Mucosa of descending colon (tissue), 1 donor: ENCODE measurements around a stretch of chr10.

- PRO-cap, result no peak
Measured at GRCh38 chr10:60572290-60573231, 182.9 kb upstream of the ANK3 start.

DNA sequence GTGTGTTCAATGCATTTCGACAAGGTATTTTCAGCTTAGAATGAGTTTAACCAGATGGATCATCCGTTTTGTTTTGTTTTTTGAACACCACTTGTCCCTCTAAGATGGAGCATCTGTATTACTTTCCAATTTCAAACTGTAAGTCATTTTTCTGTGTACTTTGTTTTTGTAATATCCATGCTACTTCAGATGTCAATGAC lies 9.0 kb downstream of the CDK1 start:
- PRO-cap, result unidirectional peak, minus-strand start at position 105 of the sequence

GRCh38 chr10:61135218-61136016 lies 191.4 kb upstream of the RHOBTB1 start:
- PRO-cap, result no peak

- PRO-cap, result no peak
Measured at GRCh38 chr10:62049529-62049808, 148.0 kb downstream of the ARID5B start.

DNA sequence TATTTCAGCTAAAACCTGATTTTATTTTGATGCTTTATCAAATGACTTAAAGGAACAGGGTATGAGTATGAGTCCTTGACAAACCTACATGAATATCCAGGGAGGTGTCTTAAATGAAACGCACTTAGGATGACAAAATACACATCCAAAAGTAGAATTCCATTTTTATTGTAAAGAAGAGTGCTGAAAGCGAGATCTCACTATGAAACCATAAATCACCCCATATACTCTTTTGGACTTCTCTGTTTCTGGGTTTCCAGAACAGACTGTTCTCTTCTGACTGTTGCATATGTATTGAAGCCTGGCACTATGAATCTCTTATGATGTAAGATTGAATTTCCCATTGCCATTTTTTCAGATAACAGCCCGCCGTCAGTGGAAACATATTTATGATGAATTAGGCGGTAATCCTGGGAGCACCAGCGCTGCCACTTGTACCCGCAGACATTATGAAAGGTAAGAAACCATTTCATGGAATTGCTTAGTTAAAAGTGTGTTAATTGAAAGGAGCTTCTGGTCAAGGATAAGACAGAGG lies 167.9 kb downstream of the ARID5B start:
- PRO-cap, result no peak

DNA sequence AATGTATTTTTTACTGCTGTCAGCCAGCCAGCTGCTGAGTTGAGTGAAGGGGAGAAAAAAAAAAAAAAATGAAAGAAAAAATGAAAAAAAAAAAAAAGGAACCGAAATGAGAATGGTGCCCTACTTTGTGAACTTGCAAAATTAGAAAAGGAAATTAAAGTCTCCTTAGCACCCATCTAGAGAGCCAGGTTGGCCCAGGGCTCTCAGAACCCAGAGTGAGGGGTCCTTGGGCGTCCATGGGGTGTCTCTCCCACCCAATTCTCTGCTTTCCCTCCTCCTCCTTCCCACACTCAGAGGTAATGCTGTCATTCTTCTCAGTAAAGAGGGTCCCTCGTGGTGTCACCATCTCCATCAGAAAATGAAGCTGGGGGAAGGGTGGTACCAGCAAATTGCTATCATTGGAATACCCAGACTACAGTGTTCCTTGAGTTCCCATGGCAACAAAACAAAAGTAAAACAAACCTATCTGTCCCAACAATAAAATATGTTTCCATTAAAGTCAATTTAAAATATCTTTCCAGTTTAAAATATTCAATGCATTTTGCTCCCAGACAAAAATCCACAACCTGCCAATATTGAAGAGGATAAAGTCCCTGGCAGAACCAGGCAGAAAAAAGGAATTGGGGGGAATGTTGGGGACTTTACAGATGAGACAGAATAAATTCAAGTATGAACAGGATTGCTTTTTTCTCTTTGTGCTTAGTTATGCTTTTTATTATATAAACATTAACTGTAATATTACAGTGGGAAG lies 181.9 kb downstream of the ARID5B start:
- PRO-cap, result no peak

DNA sequence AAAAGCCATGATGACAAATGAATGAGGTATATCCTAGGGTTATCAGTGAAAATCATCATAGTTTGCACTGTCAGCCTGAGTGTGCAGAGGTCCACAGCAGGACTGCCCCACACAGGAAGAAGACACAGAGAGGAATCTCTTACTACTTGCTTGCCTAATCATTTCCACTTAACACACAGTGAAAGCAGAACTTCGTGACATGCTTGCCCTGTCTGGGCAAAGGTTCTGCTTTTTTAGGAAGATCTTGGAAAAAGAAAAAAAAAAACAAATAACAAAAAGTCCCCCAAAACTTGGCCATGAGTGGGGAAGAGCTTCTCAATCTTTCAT lies 183.9 kb upstream of the ADO start:
- PRO-cap, result unidirectional peak, minus-strand start at position 104 of the sequence

GRCh38 chr10:62760156-62760828 lies 44.2 kb upstream of the ADO start:
- PRO-cap, result no peak

DNA sequence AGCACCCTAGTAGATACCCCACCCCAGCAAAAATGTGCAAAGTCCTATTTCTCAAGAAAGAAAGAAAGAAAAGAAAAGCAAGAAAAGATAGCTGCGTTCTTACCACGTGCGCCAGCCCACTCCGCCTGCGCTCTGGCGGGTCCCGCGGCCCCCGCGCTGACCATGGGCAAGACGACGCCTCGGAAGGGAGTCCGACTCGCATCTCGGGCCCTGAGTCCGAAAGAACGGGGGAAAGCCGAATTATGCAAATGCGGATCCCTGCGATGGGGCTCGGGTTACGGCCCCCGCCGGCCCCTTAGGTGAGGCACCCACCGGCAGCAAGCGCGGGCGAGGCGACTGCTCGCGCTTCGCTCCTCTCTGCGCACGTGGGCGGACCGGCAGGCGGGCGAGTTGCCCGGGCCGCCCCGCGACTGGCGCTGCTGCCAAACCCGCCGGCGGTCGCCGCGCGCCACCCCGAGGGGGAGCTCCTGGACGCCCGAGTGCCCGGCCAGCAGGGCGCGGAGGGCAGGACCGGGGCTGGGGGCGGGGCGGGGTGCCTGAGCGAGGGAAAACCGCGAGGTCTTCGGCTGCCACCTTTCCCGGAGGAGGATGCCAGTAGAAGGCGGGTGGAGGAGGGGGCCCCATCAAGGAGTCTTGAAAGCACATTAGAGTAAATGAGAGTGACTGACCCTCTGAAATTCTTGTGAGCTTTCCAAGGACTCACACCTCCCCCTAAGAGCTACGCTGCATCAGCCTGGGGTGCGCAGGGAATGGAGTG lies 2.5 kb upstream of the EGR2 start:
- PRO-cap, result no peak

GRCh38 chr10:63214637-63216070 lies 82.0 kb downstream of the NRBF2 start:
- PRO-cap, result no peak

GRCh38 chr10:63268531-63269632 lies 135.8 kb downstream of the NRBF2 start:
- PRO-cap, result bidirectional peak, plus-strand start at chr10:63268933, minus-strand start at chr10:63268929; bidirectional peak, plus-strand start at chr10:63269388, minus-strand start at chr10:63269243

DNA sequence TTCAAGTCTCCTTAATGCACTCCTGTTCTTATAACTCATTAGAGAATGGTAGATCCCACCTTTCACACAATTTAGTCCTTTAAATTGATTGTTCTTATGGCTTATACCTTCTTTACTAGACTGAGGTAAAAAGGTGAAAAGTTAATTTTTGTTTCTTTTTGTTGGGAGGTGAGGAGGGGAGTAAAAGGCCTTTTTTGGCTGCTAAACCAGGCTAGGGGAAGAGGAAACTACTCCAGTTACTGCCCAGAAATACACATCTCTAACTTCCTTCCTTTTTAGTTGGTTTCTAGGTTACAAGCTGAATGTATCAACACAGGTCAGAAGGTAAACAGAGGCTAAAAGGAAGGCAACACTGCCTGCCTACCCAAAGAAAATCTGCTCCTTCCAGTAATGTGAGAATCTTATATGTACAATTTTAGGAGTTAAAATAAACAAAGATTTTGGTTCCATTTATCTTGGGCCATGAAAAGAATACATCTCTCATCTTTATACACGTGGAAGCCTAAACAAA lies 140.4 kb downstream of the NRBF2 start:
- PRO-cap, result no peak

DNA sequence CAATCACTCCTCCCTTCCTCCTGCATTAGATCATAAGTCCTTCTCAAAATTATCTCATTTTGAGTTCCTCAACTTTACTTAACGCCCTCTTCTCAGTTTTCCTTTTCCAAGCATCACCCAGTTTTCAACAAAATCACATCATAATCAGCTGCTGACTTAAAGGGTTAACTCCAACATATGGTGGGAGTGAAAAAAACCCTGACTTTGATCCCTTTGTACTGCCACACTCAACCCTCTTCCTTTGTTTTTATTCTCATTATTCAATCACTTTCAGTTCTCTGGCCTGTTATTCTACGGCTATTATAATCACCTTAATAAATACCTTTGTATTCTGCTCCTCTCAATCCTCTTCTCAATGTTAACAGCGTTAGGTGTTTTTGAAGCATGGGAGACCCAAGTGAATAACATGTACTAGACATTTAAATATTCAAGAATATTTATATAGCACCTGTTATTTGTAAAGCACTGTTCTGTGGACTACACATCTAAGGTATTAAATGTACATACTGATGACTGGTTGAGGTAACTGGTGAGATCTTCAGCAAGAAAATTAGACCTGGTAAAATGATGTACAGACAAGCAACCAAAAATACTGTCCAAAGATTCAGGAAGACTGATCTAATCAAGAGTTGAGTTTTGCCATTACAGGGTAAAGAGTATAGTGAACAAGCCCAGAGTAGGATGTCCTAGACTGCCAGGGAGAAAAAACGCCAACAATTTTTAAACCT lies 24.1 kb downstream of the JMJD1C start:
- PRO-cap, result no peak

GRCh38 chr10:63442413-63443312 lies 23.1 kb downstream of the JMJD1C start:
- PRO-cap, result no peak

DNA sequence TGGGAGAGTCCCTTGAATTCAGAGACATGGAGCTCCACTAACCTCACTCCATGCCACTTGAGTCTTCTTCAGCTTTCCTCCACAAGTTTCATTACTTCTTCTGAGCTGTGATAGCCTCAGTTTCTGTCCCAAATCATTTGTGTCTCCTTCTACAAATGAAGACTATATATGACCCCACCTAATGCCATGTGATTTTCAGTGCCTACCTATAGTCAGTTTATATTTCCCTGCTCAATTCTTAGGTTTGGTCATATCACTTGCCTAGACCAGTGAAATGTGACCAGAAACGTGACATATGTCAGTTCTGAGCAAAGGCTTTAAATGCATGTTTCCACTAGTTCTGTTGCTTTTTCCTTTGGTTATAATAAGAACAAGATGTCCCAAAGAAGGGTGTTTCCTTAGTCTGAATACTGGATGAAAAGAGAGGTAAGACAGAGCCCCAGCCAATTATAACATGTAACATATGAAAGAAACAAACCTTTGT lies 24.6 kb upstream of the REEP3 start:
- PRO-cap, result no peak

DNA sequence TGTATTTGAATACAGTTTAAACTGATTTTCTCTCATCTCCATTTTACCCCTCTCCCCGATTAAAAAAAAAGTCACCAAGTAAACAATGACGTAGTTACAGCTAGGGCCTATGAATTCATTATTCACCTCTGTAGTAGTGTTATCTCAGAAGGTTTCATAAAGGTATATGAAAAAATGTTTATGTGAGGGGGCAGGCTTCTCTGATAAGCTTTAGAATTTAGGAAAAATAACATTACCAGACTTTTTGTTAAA lies 1.1 kb downstream of the REEP3 start:
- PRO-cap, result unidirectional peak, minus-strand start at position 61 of the sequence

DNA sequence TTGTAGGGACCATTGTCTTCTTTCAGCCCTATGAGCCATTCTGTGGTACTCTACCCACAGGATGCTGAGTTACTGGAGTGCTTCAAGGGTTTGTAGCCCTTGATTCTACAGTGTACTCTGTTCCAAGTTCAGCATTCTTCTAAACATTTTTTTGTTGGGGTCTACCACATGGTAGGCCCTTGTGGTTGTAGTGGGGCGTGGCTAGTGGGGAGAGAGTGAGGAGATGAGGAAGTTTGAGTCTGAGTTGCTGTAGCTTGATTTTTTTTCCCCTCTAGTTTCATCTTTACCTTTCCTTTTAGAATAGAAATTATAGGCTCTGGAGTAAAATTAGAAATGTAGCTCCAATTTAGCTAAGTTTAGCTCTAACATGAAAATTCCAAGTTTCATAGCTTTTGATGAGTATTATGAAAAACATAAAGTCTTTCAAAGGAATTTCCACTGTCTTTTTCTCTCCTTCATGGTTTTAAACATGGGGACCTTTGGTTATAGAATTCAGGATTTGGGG lies 33.6 kb downstream of the REEP3 start:
- PRO-cap, result no peak

DNA sequence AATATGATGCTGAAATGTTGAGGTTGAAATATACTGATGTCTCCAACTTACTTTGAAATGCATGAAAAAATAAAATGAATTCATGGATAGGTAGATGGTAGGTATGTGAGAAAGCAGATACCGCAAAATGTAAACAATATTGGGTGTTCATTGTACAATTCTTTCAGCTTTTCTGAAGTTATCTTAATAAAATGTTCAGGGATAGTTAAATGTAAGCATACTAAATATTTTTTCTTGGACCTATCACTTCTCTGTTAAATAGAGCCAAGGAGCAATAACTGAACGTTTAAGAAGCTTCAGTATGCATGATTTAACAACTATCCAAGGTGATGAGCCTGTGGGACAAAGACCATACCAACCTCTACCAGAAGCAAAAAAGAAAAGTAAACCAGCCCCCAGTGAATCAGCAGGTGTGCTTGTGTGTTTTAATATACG lies 88.7 kb downstream of the REEP3 start:
- PRO-cap, result no peak

DNA sequence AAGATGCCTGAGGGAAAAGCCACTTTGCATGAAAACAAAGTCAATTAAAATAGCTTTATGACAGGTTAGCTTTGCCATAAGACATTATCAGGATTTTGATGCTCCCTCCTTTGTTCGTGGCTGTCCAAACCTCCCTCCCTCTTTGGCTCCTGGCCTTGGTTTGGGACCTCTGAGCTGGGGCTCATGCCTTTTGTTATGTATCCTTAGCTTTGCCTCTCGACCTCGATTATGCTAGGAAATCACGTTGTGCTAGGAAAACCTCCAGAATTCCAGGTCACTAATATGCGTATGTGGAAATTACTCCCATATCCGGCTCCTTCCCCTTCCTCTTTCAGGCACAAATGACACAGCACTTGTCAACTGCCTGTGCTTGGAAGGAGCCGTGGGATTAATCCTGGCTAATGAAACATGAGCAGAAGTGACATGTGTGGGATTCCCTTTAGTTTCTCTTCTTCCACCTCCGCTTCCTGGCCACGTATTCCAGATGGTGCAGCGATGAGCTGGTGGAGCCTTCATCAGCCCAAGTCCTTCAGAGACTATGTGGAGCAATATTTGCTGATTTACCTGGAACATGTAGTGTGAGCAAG lies 149.1 kb downstream of the REEP3 start:
- PRO-cap, result no peak

- PRO-cap, result no peak
Measured at GRCh38 chr10:66369069-66369453, 556.8 kb upstream of the LRRTM3 start.